Colon Carcinoma Metastatic in the Lung (tissue), 2 donors: ENCODE measurements around a stretch of chr2.

GRCh38 chr2:27341846-27342440 is 14.6 kb downstream of the GTF3C2 start:
- PRO-cap, 2 experiments = no peak in any of the 2 experiments

DNA sequence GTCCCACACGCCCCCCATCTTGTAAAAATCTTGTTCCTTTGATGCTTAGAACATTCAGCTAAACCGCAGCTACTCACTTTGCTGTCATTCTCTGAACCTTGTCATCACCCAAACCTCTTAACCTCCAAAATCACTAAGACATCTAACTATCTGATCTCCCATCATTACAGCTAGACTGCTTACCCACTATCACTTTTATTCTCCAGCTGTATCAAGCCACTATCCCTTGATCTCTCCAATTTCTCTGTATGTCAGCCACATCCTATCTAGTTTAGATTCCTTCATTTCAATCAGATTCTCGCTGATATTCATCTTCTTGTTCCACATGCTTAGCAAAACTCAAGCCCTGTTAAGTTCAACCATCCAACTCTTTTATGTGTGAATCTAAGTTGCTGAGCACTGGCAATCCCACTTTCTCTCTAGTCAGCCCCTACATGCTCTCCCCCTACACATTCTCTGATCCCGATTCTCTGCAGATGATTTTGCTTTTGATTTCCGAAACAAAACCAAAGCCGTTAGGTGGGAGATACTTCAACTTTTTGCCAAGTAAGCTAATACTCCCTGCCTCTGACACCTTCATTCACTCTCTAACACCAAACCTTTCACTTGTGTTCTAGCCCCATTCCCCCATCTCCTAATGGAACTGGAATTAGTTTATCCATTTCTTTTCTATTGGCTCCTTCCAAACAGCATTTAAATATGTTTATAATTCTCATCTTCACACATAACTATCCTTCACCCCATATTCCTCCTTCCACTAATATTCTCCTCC is 4.5 kb downstream of the GTF3C2 start:
- PRO-cap, 2 experiments = no peak in any of the 2 experiments

DNA sequence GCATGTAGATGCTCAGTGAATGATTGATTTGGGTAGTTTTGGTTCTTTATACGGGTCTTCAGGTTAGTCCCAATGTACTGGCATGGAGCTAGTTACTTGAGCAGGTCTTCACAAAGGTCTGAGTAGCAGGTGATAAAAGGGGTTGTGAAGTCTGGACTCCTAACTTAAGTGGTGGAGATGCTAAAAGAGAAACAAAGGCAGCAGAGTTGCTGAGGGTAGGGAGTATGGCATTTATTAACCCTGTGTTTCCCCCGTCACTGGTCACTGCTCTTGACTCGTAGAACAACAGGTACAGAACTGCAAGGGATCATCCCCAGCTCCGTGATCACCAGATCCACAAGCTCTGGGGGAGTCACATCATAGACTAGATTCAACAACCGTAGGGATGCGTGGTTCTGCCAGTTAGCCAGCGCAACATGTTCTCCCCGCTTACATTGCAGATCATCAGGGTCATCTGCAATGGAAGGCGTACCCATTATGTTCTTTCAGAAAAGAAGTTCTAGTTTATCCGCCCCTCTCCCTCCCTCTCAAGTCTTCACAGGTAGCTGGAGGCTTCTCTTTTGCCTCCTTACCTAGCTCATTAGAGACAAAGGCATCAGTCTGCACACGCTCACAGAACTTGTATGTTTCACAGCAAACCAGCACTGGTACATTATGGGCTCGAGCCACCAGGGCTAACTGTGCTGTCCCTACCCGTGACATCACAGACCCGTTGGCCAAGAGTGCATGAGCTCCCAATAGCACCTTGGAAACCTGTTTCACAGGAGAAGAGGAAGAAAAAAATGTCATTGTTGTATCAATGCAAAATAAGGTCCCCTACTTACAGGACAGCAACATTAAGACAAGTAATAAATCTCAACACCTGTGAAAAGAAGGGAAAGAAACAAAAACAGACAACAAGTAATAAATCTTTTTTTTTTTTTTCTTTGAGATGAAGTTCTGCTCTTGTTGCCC is 5.7 kb downstream of the EIF2B4 start:
- PRO-cap, 2 experiments = no peak in any of the 2 experiments

DNA sequence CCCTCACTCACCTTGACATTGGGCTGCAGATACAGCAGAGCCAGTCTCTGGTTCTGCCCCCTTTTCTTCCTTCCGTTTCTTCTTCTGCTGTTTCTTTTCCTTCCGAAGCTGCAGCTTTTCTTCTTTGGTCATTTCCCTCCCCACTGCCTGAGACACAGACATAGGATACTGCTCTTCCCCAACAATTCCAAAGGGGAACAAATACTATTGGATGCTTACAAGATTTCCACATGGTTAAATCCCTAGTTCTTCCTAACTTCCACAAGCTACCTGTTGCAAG is 795 bp downstream of the EIF2B4 start:
- PRO-cap, 2 experiments = no peak in any of the 2 experiments

- PRO-cap, 2 experiments = no peak in any of the 2 experiments
These were observed 11.4 kb upstream of the ZNF513 start for GRCh38 chr2:27391963-27392369.

DNA sequence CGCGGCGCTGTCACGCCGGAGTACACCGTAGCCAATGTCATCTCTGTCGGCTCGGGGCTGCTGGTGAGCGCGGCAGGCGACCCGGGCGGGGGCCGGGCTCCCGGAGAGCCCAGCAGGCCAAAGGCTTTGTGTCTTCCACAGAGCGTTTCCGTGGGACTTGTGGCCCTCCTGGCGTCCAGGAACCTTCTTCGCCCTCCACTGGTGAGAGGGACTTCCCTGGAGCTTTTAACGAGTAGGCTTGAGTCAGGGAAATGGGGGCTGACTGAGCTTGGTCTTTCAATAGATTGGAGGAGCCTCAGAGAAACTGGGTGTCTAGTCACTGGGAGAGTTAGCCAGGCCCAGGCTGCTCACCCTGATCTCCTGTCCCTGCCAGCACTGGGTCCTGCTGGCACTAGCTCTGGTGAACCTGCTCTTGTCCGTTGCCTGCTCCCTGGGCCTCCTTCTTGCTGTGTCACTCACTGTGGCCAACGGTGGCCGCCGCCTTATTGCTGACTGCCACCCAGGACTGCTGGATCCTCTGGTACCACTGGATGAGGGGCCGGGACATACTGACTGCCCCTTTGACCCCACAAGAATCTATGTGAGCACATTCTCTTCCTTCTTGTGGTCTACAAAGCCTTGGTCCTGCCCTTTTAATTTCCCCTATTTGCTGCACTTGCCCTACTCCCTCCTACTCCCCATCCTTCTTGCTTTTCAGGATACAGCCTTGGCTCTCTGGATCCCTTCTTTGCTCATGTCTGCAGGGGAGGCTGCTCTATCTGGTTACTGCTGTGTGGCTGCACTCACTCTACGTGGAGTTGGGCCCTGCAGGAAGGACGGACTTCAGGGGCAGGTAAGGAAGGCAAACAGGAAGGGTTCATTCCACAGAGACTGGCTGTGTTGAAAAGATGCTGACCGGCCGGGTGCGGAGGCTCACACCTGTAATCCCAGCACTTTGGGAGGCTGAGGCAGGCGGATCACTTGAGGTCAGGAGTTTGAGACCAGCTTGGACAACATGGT is 819 bp downstream of the KRTCAP3 start:
- PRO-cap, 2 experiments = peak in 1 of 2 experiments; most common minus-strand start position 200 of the sequence (in 1)

DNA sequence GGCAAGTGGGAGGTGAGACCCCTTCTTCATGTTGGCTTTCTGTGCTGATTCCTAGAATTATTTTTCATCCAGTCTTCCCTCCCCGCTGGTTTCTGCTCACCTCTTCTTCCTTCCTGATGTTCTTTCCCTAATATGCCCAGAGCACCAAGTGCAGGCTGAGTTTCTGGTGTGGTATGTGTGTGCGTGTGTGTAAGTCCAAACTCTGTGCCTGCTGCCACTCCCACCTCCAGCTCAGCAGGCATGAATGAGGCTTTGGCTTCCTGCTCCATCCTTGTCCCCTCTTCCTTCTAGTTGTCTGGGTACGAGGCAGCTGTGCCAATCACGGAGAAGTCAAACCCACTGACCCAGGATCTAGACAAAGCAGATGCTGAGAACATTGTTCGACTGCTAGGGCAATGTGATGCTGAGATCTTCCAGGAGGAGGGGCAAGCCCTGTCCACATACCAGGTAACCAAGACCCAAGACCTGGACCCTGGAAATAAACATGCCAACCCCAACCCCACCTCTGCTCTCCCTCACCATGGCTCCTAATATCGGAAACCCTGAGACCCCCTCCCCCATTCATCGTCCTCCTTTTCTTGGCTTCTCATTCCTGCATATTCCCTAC is 417 bp downstream of the GCKR start:
- PRO-cap, 2 experiments = no peak in any of the 2 experiments

DNA sequence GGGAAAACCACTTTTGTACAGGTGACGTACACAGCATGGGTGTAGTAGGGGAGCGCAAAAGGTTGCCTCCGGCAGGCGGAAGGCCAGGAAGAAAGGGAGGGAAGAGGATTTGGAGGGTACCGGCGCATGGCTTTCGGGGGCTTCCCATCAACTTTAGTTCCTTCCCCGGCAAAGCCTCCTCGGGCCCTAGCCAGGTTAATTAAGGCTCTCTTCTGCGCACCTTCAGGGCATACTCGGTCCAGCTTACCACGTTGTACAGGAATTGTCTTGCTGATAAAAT is 239 bp downstream of the GPN1 start:
- PRO-cap, 2 experiments = no peak in any of the 2 experiments

DNA sequence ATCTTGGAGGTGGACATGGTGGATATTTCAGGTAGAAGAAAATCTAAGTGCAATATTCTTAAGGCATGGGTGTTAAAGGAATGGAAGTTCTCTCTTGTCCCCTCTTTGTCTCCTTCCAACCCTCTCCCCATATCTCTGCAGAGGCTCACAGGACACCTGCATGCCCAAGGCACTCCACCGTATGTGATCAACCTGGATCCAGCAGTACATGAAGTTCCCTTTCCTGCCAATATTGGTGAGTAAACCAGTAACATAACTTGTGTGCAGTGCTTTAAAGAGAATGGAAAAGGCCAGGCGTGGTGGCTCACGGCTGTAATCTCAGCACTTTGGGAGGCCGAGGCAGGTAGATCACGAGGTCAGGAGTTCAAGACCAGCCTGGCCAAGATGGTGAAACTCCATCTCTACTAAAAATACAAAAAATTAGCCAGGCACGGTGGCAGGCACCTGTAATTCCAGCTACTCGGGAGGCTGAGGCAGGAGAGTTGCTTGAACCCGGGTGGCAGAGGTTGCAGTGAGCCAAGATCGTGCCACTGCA is 935 bp downstream of the GPN1 start:
- PRO-cap, 2 experiments = no peak in any of the 2 experiments

GRCh38 chr2:27668612-27669421 is 5.1 kb downstream of the SLC4A1AP start:
- PRO-cap, 2 experiments = no peak in any of the 2 experiments

GRCh38 chr2:27822935-27823660 is 51.6 kb downstream of the MRPL33 start:
- PRO-cap, 2 experiments = no peak in any of the 2 experiments

DNA sequence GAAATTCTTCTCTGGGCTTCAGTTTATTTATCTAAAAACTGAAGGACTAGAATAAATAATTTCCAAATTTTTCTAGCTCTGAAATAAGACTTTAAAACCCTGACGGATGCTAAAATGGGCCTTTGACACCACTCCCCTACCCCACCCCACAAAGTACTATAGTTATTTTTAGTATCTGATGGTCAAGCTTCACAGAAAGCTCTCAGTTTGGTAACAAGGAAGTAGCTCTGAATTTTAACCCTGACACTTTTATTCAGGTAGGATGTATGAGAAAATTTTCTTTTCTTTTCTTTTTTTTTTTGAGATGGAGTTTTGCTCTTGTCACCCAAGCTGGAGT is 2.4 kb downstream of the RBKS start:
- PRO-cap, 2 experiments = no peak in any of the 2 experiments

GRCh38 chr2:27903857-27904355 is 13.4 kb downstream of the BABAM2 start:
- PRO-cap, 2 experiments = no peak in any of the 2 experiments

GRCh38 chr2:27977813-27978528 is 87.4 kb downstream of the BABAM2 start:
- PRO-cap, 2 experiments = no peak in any of the 2 experiments

GRCh38 chr2:28165762-28166172 is 226.9 kb upstream of the FOSL2 start:
- PRO-cap, 2 experiments = no peak in any of the 2 experiments

DNA sequence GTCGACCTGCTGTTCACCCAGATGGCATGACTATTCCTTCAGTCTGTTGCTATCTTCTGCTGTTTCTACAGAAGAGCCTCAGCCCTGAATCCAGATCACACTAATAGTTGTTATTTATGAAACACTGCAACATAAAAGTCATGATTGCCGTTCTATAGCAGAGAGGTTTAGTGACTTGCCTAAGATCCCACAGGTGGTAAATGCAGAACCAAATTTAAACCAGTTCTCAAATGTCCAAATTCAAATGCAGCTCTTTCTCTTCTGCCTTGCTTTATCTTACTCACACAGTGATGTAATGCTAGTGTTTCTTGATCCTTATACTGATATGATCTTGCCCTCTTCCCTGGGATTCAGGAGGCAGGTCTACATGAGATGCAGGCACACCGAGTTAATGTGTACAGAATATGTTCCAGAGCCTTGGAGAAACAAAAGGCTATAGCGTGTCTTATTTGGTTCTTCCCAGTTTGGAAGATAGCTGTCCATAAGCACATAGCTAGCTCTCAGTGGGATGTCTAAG is 122.0 kb upstream of the FOSL2 start:
- PRO-cap, 2 experiments = no peak in any of the 2 experiments

- PRO-cap, 2 experiments = no peak in any of the 2 experiments
These were observed 112.2 kb upstream of the FOSL2 start for GRCh38 chr2:28280461-28280861.

GRCh38 chr2:28367692-28368308 is 24.9 kb upstream of the FOSL2 start:
- PRO-cap, 2 experiments = no peak in any of the 2 experiments

- PRO-cap, 2 experiments = peak in 1 of 2 experiments; most common plus-strand start chr2:28375960 (in 1)
These were observed 17.0 kb upstream of the FOSL2 start for GRCh38 chr2:28375751-28376041.

DNA sequence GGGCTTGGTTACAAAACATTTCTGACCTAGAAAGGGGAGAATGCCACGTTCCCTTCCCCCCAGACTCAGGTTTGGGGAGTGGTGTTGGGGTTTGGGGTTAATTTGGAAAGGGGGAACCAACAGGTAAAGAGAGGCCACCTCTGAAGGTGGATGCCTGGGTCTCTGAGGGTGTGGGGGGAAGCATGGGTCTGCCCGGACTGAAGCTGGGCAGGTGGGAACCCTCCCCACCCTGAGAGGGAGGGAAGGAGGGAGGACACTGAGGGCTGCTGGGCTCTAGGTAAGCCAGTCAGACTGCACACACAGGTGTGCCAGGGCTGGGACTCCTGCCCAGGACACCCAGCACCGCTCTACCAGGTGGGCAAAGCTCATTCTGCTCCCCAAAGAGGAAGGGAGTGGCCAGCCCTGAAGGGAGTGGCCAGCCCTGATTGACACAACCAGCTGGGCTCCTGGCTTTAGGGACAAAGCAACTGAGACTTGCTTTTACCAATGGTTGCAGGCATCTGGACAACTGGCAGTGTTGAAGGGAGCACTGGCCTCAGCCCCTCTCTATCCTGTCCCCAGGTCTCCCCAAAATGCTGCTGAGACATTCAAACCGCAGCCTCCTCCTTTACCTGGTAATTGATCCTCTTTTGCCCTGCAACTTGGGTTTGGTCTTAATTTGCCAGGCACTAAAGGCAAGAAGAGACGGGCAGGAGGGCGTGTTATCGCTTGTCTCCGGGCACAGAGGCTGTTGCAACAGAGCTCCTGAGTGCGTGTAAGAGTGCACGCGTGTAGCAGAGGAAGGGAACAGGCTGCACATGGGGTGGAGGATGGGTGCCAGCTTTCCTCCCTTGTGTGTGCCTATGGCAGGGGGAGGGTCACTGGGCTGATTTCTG is 14.6 kb upstream of the FOSL2 start:
- PRO-cap, 2 experiments = peak in 2 of 2 experiments; most common plus-strand start position 486 of the sequence (in 1); most common minus-strand start position 297 of the sequence (in 1)